AG04450 (cell line): ENCODE measurements around the gene ARF3.

- CAGE, long polyA plus RNA = no peak
- RRBS = 26% methylated on average over 8 of the region's 45 CpGs
These were observed 4.4 kb downstream of the OR10AD1 start for GRCh38 chr12:48198426-48199260.

DNA sequence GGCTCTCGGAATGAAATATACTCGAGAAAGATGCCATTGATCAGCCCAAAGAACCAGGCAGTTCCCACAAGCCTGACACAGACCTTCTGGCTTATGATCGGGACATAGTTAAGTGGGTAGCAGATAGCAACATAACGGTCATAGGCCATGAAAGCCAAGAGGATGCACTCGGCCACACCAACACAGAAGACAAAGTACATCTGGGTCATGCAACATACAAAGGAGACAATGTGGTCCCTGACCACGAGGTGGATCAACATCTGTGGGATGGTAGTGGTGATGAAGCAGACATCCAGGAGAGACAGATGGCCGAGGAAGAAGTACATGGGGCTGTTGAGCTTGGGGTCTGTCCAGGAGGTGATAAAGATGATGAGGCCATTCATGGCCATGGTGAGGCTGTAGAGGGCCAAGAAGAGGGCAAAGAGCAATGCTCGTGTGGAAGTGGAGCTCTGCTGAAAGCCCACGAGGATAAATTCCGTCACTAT, 260 bp downstream of the OR10AD1 start:
- CAGE, long polyA plus RNA = no peak
- RRBS = no CpG with 5 or more reads among the region's 10 CpGs

GRCh38 chr12:48282961-48283191, 45.9 kb upstream of the H1-7 start:
- CAGE, long polyA plus RNA = no peak

DNA sequence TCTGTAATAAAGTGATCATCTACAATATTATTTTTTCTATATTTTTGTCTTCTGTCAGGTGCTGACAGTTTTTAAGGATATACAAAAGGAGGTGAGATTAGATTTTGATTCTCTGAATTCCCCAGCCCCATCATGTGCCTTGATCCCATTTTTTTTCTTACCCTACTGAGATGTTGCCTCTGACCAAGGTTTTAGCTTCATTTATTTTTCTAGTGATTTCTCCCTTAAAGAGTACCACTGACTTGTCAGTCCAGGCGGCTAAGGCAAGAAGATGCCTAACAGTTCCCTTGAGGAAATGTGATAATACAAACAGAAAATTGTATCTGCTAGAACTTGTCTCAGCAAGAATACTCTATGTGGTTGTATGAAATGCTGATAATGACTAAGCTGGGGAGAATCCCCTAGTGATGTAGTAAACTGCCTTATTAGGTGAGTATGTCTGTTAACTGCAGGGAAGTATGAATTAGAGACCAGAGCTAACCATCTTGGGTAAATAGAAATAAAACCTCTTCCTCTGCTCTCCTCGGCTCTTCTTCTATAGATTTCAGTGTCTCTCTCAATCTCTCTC, 6.7 kb downstream of the C12orf54 start:
- CAGE, long polyA plus RNA = no peak
- RRBS = no CpG with 5 or more reads among the region's 2 CpGs

DNA sequence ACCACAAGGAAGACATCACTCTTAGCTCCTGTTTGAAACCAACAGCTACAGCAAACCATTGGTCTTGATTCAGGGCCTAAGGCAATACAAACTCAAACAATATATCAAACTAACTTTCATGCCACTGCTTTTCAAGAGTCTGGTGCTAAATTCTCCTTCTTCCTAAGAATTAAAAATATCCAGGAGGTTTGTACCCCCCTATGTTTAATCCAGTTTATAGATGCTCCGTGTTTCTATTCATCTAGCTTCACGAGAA, 25.4 kb downstream of the KANSL2 start:
- CAGE, long polyA plus RNA = no peak
- RRBS = no CpG with 5 or more reads among the region's 2 CpGs

DNA sequence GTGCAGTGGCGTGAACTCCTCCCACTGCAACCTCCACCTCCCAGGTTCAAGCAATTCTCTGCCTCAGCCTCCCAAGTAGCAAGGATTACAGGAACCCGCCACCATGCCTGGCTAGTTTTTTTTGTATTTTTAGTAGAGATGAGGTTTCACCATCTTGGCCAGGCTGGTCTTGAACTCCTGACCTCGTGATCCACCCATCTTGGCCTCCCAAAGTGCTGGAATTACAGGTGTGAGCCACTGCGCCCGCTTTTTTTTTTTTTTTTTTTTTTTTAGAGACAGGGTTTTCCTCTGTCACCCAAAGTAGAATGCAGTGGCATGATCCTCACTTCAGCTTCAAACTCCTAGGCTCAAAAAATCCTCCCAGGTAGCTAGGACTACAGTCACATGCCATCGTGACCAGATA, 17.4 kb downstream of the KANSL2 start:
- CAGE, long polyA plus RNA = no peak
- RRBS = no CpG with 5 or more reads among the region's 6 CpGs

DNA sequence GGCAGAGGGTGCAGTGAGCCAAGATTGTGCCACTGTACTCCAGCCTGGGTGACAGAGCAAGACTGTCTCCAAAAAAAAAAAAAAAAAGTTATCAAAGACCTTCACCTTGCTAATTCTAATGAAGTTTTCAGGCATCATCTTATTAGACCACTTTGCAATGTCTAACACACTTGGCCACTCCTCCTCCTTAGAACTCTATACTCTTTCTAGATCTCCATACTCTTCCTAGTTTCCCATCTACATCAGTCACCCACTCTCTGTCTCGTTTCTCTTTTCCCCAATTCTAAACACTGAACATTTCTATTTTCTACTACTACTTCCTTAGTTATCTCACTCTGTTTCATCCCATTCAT, 3.0 kb upstream of the KANSL2 start:
- CAGE, long polyA plus RNA = no peak
- RRBS = no CpG with 5 or more reads among the region's 1 CpG

DNA sequence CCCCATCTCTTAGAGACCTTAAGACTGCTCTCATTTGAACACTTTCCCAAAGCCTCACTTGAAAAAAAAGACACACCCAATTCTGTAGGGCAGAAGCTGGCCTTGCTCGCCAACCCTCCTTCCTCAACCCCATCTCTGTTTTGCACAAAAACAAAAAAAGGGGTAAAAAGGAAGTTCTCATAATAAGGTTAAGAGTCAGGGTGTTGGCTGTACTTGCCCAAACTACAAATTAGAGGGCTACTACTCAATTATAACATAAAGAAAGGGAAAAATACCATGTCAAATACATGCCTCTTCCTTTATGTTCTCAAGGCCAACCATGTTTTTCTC, 9.9 kb upstream of the KANSL2 start:
- CAGE, long polyA plus RNA = no peak
- RRBS = no CpG with 5 or more reads among the region's 1 CpG

DNA sequence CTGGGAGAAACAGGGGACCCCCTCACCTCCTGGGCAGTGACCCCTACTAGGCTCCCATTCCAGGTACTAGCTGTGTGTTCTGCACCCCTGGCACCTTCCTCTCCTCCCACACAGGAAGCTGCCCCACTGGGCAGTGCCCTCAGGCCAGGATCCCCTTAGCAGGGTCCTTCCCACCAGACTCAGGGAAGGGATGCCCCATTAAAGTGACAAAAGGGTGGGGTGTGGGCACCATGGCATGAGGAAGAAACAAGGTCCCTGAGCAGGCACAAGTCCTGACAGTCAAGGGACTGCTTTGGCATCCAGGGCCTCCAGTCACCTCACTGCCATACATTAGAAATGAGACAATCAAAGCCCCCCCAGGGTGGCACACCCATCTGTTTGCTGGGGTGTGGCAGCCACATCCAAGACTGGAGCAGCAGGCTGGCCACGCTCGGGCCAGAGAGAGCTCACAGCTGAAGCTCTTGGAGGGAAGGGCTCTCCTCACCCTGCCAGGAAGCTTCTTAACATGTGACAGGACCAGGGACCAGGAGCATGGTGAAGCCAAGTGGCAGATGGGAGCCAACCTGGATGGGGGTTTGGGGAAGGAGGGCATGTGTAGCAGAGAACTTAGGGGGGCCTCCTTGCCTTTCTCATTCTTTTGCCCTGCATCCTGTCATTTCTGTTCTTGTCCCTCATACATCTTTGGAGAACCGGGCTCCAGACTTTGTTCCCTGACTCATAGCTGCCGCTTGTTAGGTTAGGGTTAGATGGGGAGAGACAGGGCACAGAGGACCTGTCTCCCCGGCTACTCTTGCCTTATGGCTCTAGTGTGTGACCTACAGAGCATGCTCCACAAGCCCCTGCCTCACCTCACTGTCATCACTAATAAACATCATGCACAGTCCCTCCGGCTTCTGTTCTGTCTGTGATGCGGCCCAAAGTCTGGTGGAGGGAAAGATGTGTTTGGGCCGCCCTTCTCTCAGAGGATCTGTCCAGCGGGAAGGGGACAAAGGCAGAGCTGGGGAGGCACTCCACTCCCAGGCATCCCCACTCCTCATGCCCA, 10.1 kb downstream of the CACNB3 start:
- CAGE, long polyA plus RNA = no peak
- RRBS = 73% methylated on average over 3 of the region's 9 CpGs

GRCh38 chr12:48853068-48853692, 1.2 kb upstream of the DDX23 start:
- CAGE, long polyA plus RNA = no peak
- RRBS = no CpG with 5 or more reads among the region's 9 CpGs

DNA sequence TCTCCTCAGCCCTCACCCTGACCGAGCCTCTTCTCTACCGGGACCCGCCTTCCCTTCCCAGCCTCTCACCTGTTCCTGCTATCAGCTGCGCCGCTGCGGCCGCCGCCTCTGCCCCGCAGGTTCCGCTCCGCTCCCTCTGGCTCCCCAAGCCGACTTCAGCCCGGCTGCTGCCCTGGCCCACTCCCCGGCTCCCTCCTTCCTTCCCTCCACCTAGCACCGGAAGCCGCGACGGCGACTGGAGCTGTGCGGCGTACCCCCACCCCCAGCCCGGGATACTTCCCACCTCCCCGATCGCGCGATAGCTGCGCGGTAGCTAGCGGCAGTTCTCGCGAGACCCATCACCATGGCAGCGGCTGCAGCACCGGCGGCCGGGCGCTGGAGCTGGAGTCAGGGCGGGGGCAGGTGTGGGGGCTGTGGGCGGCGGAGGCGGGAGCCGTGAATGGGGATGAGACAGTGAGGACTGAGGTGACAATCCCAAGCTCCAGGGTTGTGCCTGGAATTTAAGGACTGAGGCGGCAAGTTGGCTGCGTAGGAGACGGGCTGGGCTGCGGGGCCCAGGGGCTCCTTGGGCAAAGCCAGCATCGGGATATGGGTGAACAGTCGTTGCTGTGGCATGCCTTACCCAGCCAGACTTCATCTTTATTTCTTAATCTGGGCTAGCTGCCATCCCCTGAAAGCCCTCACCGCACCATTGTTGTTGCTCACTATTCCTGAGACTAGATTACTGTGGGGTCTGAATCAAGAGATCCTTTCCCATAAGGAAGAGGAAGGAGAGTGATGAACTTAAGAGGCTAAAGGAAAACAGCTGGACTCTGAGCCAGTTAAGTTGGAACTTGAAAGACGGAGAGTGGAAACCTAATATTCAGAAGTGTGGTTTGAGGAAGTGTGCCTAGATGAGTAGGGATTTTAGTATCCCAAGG, at the start of gene ARF3:
Gene ARF3 (minus strand): TSS at position 247 of the 920 bp plus-strand sequence.
- CAGE, long polyA plus RNA = start-site peak on the minus strand centred at position 217 of the sequence, 71 bp wide, 1,993 and 1,613 reads in 2 replicates
- RRBS = 3% methylated on average over 20 of the region's 49 CpGs

DNA sequence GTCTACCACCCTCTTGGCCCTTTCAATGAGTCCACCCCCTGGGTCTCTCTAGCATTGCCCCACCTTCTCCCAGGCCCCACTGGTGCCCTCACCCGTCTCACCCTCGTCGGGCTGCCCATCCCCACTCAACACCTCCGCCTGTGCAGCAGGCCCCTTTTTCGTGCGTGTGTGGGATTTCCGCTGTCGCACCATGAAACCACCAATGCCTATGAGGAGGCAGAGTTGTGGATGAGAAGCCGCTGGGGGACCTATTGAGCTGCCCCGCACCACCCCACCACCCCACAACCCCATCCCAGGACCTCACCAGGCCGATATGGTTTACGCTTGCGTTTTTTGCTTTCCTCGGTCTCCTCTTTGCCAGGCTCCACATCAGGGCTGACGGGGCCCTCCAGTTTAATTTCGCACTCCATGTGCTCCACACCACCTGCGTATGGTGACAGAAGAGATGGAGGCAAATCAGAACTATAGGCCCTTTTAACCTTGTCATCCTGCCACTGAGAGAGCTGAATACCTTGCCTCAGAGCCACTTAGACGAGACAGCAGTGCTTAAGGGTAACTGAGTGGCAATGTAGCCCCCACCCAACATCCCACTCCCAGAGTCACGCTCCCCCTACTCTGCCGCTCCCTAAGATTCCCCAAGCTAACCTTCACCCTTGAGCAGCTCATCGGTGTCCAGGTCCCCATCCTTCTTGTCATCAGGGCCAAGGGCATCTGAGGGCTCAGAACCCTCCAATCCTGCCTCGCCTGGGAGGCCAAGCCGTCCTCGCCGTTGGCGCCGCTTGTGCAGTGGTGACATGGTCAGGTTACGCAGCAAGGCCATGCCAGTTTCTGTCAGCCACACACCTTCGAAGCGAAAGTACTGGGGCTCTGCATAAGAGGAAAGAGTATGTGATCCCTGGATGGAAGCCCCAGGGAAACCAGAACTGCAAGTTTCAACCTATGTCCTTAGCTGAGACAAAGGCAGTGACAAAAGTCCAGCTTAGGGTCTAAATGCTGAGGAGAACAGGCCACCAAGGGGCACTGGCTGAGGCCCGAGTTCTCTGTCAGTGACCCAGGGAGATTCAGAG, 16.2 kb downstream of the KMT2D start:
- CAGE, long polyA plus RNA = no peak
- RRBS = no CpG with 5 or more reads among the region's 31 CpGs

GRCh38 chr12:49132796-49133532, 1.8 kb upstream of the TUBA1B start:
- CAGE, long polyA plus RNA = no peak
- RRBS = no CpG with 5 or more reads among the region's 8 CpGs

- CAGE, long polyA plus RNA = no peak
- RRBS = no CpG with 5 or more reads among the region's 3 CpGs
These were observed 20.1 kb upstream of the TUBA1B start for GRCh38 chr12:49151181-49151772.

GRCh38 chr12:49161246-49161715, 27.6 kb downstream of the TUBA1A start:
- CAGE, long polyA plus RNA = no peak
- RRBS = no CpG with 5 or more reads among the region's 6 CpGs

DNA sequence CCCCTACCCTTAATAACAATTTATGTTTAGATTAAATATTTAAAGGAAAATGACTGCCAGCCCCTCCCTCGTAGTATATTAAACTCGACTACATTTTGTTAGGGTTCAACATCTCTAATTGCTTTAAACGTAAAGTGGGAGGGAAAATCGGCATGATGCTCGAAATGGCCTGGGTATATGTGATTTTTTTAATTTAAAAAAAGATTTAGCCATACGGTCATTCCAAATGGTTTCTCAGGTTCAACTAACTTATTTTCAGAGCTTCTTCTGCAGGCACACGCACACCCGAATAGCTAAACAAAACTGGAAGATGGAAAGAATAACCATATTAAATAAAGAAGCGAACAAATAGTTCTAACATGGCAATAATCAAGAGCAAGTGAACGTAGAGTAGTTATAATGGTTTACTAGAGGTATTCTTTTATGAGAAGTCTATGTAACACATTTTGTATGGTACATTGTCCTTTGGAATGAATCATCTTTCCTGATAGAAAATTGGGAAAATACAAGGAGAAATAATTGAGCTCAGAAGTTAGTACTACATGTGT, 629 bp upstream of the TUBA1A start:
- CAGE, long polyA plus RNA = no peak
- RRBS = no CpG with 5 or more reads among the region's 10 CpGs

- CAGE, long polyA plus RNA = no peak
- RRBS = no CpG with 5 or more reads among the region's 11 CpGs
These were observed 14.9 kb downstream of the TUBA1C start for GRCh38 chr12:49279622-49280387.

DNA sequence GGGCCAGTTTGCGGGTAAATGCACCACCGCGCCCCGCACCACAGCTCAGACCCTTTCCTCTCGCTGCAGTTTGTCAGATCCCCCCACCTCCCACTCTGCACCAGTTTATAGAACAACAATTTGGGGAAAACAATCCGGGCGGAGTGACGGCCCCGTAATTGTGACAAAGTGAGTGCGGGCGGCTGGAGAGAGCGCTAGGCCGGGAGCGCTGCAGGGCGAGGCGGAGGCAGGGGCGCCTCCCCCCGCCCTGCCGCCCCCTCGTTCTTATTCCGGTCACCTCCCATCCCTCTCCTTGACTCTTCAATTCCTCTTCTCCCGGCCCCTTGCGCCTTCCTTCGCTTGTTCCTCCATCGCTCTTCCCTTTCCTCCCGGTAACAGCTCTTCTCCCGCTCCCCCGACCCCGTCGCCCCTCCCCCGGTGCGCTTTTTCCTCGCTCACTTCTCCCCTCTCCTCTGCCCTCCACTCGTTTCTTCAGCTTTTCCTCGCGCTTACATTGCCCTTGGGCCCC, 659 bp upstream of the DNAJC22 start:
- CAGE, long polyA plus RNA = no peak
- RRBS = 6% methylated on average over 24 of the region's 36 CpGs

- CAGE, long polyA plus RNA = no peak
- RRBS = no CpG with 5 or more reads among the region's 4 CpGs
These were observed 23.6 kb upstream of the KCNH3 start for GRCh38 chr12:49515281-49515631.

DNA sequence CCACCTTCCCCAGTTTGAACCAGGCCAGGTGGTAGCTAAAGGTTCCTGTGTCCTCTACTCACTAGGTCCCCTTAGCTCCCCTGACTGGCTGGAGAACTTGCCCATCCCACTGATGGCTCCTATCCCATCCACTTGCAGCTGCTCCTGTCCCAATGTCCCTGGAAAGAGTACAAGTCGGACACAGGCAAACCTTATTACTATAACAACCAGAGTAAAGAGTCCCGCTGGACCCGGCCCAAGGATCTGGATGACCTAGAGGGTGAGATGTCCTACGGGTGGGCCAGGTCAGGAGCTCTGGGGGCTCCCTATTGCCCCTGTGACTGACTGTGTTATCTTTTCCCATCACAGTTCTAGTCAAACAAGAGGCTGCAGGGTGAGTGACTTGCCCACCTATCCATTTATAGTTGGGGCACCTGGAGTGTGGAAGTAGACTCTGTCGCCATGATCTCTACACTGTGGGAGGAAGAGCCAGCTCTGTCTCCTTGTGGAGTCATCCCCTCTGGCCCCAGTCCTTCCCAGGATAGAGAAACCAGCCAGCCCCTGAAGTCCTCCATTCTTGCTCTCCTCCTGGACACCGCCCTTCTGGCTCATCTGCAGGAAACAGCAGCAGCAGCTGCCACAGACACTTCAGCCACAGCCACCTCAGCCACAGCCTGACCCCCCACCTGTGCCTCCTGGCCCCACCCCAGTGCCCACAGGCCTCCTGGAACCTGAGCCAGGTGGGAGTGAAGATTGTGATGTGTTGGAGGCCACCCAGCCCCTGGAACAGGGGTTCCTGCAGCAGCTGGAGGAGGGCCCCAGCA, 10.1 kb downstream of the PRPF40B start:
- CAGE, long polyA plus RNA = no peak
- RRBS = no CpG with 5 or more reads among the region's 6 CpGs